ENCODE results near the genes RNF19B and CSMD2.

DNA sequence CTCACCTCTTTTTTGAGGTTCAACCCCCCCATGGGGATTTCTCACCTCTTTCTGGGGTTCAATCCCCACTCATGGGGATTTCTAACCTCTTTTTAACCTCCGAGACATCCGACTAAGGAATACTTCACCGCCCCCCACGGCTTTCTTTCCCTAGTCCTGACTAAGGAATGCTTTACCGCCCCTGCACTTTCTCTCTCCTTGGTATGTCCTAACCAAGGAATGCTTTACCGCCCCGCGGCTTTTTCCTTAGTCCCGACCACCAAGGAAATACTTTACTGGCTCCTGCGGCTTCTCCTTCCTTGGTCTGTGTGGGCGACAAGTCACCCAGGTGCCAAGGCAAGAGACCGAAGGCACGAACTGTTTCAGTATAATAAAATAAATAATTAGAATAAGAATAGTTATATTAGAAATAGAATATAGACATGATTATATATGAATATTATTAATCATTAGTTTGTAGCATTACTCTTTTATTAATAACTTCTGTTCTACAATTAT is 16.9 kb upstream of the ZBTB8B start:
- PRO-cap, 2 experiments = no peak in any of the 2 experiments

DNA sequence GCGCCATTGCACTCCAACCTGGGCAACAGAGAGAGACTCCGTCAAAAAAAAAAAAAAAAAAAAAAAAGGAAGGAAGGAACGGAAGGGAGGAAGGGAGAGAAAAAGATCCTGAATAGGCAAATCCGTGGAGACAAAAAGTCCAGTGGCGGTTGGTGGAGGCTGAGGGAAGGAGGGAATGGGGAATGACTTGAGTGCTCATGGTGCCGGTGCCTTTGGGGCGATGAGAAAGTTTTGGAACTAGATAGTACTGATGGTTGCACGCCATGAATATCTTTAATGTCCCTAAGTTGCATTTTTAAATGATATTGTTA is 35.1 kb downstream of the ZBTB8B start:
- PRO-cap, 2 experiments = peak in 1 of 2 experiments; most common plus-strand start position 137 of the sequence (in 1)

DNA sequence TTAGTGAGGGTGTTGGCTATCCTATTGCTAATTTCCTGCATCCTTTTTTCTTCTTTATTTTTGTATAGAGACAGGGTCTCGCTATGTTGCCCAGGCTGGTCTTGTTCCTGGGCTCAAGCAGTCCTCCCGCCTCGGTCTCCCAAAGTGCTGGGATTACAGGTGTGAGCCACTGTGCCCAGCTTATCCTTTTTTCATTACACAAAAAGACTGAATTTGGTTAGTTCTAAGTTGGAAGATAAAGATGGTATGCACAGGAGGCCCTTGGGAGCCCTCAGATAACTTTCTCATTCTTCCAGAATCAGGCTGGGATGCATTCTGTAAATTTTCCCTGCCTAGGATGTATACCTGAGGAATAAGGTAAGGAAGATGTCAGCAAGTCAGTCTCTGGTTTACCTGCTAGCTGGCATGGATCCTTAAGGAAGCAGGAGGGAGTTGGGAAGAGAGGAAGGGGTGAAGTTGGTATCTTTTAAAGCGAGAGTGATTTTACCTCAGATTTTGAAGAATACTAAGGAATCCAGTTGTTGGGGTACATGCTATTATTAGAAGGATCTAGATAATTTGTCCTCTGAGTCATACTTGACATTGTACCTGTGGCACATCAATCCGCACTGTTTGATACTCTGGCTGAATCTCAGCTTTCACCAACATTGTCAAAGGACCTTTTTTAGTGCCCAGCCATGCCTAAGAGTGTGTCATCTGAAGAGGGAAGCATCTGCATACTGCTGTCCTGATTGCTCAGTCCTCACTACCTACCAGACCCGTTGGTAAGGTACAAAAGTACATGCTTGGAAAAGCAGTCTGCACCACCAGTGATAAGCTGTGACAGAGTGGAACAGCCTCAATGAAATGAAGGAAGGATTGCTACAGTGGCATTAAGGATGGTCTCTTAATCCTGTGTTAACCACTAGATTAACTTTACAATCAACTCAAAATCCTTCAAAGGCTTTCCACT is 17.3 kb downstream of the SYNC start:
- PRO-cap, 2 experiments = no peak in any of the 2 experiments

- PRO-cap, 2 experiments = no peak in any of the 2 experiments
These were observed 24.9 kb downstream of the KIAA1522 start for GRCh38 chr1:32766297-32767065.

GRCh38 chr1:32798996-32799529 is 18.1 kb downstream of the YARS1 start:
- PRO-cap, 2 experiments = no peak in any of the 2 experiments

GRCh38 chr1:32892807-32893973 is 6.9 kb downstream of the HPCA start:
- PRO-cap, 2 experiments = no peak in any of the 2 experiments

DNA sequence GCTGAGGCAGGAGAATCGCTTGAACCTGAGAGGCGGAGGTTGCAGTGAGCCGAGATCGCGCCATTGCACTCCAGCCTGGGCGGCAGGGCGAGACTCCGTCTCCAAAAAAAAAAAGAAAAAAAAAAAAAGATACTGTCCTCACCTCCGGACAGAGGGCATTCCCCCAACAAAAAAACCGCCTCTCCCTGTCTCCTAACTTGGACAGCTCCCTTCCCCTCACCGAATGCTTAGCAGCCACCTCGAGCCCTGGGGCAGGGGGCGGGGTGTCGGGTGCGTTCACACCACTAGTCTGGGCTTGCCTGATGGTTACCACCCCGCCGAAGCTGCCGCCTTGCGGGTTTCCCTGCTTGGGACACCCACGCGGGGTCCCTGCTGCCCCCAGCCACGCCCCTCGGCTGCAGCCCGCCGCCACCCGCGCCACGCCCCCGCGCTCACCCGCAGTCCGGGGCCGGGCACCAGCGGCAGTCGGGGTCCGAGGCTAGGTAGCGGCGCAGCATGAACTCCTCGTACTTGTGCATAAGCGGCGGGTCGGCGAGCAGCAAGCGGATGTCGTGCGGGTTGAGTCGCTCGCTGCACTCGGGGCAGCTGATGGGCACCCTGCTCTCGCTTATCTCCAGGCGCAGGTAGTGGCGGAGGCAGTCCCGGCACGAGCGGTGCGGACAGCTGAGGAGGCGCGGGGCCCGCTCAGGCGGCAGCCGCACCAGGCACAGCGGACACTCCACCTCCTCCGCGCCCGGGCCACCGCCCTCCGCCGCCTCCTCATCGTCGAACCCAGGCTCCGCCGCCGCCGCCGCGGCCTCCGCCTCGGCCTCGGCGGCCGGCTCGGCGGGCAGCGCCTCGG is 773 bp downstream of the RNF19B start:
- PRO-cap, 2 experiments = peak in 1 of 2 experiments; most common plus-strand start position 468 of the sequence (in 1); most common minus-strand start position 224 of the sequence (in 1)

- PRO-cap, 2 experiments = peak in 2 of 2 experiments; most common plus-strand start chr1:32965008 (in 1); most common minus-strand start chr1:32964809 (in 1)
These were observed at the start of gene RNF19B for GRCh38 chr1:32964457-32965292. Gene RNF19B (minus strand): TSS chr1:32964809.

GRCh38 chr1:33099200-33099926 is 18.4 kb downstream of the AZIN2 start:
- PRO-cap, 2 experiments = no peak in any of the 2 experiments

- PRO-cap, 2 experiments = no peak in any of the 2 experiments
These were observed 14.4 kb downstream of the TRIM62 start for GRCh38 chr1:33167424-33167761.

- PRO-cap, 2 experiments = peak in 1 of 2 experiments; most common plus-strand start chr1:33169599 (in 1); most common minus-strand start chr1:33169473 (in 1)
These were observed 12.4 kb downstream of the TRIM62 start for GRCh38 chr1:33169318-33169987.

- PRO-cap, 2 experiments = no peak in any of the 2 experiments
These were observed 9.0 kb downstream of the ZNF362 start for GRCh38 chr1:33265142-33265894.

- PRO-cap, 2 experiments = no peak in any of the 2 experiments
These were observed 14.4 kb downstream of the A3GALT2 start for GRCh38 chr1:33306419-33307027.

GRCh38 chr1:33323845-33324742 is 3.2 kb upstream of the A3GALT2 start:
- PRO-cap, 2 experiments = no peak in any of the 2 experiments

DNA sequence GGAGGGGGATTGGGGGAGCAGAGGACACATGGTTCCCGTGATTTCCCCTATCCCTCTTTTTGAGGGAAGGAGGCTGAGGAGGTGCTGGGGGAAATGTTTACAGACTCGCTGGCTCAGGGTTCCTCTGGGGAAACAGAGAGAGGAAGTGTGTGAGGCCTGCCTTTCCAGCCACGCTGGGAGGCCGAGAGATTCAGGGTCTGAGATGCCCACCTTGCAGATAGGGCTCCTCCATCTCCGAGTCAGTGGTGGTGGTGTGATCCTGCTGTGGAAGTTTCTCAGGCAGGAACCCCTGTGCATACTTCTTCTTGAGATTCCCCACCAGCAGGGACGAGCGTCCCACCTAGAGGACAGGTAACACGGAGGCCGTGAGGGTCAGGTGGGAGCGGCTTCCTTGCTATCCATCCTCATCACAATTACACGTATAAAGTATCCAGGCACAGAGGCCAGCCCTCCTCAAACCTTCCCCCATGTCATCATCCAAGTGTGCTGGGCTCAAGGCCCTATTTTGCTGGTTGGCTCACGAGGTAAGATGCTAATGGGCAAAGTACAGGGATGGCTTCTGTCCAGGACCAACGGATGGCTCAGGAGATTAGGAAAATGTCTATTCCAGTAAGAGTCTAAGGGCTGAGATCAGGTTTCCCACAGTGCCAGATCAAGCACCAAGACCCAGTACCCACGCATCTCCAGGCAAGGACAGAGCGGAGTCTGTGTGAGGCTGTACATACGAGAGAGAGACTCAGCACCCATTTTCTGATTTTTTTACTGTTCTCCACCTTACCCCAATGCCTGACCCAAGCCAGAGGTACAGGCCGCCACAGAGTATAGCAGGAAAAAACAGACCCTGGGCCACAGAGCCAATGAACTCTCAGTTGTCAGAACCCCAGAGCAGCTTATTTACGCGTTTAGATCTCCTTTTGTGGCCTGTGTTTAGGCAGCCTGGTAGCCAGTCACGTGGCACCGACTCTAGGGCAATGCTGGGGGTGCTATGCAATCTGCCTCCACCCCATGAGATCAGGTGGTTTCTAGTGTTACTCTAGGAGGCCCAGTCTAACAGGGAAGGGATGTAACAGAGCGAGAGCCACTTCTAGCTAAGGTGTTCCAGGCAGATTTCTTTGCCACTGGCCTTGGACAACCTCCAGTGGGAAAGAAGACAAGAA is 11.5 kb upstream of the A3GALT2 start:
- PRO-cap, 2 experiments = no peak in any of the 2 experiments

DNA sequence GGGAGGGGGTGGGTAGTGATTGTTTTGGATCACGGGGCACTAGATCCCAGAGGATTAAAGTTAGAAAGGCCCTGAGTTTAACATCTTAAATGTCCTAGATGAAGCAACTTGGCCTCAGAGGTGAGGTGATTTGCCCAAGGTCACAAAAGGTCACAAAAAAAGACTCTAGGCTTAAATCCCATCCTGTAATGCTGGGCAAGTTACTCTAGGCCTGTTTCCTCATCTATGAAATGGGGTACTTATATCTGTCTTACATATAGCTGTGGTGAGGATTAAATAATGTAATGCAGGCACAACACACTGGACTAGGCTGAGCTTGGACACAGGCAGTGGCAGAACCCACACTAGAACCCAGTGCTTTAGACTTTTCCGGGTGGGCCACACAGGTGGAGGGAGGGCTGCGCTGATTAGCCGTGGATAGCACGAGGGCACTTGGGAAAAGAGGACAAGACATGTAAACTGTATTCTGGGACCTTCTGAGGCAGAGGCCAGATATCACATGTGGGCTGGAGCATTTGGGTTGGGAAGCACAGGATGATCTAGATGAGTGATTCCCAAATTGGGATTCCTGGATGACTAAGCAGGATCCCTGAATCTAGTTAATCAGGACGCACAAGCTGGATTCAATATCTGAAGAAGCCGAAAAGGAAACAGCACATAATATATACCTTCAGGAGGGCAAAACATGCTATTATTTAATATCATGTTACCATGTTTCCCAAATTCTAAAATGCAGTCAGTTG is 20.2 kb upstream of the A3GALT2 start:
- PRO-cap, 2 experiments = no peak in any of the 2 experiments

- PRO-cap, 2 experiments = peak in 1 of 2 experiments; most common plus-strand start chr1:33347238 (in 1); most common minus-strand start chr1:33347026 (in 1)
These were observed 25.8 kb upstream of the A3GALT2 start for GRCh38 chr1:33346294-33347417.

- PRO-cap, 2 experiments = no peak in any of the 2 experiments
These were observed 6.3 kb upstream of the ZSCAN20 start for GRCh38 chr1:33466201-33466400.

DNA sequence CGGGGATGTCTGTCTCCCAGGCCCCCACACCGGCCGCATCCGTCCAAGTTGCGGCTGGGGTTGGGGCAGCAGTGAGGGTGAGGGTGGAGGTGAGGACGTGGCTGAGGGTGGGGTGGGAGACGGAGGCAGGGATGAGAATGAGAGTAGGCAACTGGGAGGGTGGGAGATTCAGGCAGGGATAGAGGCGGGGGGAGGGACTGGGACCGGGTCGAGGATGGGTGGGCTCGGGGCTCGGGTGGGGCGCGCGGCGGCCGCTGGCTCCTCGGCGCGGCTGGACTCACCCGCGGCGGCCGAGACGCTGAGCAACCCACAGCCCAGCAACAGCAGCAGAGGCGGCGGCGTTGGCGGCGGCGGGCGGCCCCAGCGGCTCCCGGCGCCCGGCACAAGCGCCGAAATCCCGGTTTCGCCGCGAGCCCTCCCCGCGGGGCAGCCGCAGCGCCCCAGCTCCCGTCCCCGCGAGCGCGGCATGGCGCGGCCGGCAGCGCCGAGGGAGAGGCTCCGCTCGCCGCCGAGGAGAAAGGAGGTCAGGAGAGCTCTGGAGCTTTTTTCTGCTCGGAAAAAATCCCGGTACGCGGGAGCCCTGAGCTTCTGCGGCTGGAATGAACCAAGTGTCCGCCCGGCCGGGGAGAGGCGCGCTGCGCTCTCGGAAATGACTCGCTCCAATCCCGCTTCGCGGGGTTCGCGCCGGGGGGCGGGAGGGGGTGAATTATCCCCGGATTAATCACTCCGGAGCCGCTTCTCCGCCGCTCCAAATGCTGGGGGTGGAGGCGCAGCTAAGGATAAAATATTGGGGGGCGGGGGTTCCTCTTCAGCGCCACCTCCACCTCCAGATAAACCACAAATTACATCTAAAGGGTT is at the start of gene CSMD2:
CSMD2 (minus strand) TSS at position 601 of the 858 bp plus-strand sequence.
- PRO-cap, 2 experiments = peak in 1 of 2 experiments; most common plus-strand start position 289 of the sequence (in 1); most common minus-strand start position 300 of the sequence (in 1)

DNA sequence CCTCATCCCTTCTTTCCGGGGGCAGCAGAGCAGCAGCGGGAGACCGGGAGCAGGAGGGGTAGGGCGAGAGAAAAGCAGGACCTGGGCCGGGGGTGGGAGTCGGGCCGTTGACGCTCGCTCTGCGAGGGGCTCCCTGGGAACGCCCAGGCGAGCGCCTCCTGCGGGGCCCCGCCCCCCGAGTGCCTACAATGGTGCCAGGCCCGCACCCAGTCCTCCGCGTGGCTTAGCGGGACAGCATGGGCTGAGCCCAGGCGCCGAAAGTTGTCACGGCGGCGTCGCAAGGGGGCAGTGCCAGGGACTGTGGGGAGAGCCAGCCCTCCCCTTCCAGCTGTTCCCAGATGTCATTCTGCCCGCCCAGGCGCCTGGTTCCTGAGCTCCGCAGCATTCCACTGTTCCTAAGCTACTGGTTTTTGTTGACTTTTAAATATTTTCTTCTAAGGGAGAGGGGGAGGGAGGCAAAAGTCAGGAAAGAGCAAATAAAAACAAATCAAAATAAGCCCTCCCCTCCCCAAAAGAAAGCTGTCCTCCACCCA is 505 bp downstream of the C1orf94 start:
- PRO-cap, 2 experiments = peak in 1 of 2 experiments; most common minus-strand start position 263 of the sequence (in 1)